ENCODE measurements around a stretch of chr10.

DNA sequence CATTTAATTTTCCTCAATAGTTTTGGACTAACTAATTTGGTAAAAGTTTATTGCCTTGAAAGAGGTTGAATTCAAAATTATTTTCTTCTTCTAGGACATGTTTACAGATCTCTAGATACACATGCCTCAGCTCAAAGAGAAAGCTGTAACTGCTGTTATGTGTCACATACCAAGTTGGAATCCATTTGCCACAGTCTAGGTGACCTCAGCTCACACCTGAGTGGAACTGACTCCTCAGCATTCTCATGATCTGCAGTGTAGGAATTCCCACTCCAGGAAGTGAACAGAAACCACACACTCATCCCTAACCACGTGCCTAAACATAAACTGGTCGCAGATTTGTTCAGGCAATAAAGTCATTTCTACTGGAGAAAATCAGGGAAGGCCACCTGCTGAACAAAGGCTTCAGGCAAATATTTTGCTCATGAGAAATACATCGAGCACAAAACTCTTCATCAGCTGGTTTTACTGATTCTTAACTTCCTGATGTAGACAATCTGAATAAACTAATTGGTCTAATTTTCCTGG lies 23.0 kb upstream of the ZMYND11 start:
- PRO-cap: no peak

- PRO-cap: no peak
These were observed 173.1 kb downstream of the ZMYND11 start for GRCh38 chr10:308052-309132.

GRCh38 chr10:386828-387088 lies 251.5 kb downstream of the ZMYND11 start:
- PRO-cap: no peak

DNA sequence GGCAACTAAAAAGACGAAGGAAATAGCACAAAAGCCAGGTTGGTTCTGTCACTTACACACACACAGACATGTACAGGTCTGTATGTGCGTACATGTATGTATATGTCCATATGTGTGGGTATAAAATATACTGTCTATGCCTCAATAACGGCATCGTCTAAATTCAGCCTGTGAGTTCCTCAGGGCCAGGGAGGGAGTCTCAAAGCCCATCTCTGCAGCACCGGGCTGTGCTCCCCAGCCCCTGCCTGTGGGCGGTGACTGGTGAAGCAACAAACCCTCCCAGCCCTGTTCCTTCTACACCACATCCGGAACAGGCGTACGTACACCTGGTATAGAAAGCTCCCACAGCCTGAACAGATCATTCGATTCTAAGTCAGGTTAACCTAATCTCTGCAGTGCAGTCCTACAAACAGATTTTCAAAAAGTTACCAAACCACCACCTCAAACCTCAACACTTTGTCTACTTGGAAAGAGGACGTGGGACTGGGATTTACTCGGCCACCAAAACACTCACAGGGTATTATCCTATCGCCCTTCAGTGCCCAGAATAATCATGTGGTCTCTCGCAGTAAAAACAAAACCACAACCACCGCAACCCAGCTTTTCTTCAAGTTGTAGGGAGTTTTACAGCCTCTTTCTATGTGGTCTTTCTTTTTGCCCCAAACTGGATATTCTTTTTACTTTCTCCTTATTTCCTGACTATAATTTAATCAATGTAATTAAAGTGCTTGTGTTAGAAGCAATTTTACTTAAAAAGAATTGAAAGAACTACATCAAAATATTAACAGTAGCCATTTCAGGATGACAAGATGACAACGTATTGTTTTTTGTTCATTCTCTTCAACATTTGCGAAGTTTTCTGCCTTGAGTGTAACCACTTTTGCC lies 238.4 kb downstream of the DIP2C start:
- PRO-cap: no peak

DNA sequence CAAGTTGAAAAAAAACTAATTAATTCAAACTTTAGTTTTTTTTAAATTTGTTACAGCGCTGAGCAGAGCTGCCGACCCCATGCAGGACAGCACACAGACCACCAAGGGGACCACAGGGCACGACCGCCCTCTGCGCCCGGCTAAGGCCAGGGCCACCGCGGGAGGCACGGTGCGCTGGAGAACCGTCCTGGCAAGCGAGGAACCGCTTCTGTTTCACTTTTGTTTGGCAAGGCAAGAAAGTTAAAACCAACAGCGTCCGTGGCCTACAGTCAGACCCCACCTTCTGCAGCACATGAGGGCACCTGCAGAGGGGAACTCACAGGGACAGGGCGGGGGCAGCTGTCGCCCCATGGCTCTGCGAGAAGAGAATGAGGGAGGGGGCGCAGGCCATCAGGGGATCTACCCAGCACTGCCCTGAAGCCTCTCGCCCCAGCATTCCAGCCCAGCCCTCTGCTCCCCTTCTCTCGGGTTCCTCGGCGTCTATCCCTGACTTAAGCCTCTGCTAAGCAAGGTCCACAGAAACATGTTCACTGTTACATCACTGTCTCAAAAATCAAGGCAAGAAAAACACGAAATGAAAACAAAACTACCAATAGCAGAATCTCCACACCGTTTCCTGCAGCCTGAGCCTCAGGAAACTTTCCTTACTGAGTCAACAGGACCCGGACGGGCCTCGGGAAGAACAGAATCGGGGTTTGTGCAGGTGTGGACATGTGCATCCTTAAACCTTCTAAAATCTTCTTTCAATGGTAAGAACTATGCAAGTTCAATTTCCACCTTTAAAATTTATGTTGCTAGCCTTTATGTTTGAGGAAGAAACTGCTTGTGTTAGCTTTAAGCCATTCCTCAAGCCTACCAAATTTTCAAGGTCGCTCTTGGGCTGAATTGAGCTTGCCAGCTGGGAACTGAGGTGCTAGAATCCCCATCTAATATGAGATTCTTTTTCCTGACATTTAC lies 204.2 kb downstream of the DIP2C start:
- PRO-cap: no peak

DNA sequence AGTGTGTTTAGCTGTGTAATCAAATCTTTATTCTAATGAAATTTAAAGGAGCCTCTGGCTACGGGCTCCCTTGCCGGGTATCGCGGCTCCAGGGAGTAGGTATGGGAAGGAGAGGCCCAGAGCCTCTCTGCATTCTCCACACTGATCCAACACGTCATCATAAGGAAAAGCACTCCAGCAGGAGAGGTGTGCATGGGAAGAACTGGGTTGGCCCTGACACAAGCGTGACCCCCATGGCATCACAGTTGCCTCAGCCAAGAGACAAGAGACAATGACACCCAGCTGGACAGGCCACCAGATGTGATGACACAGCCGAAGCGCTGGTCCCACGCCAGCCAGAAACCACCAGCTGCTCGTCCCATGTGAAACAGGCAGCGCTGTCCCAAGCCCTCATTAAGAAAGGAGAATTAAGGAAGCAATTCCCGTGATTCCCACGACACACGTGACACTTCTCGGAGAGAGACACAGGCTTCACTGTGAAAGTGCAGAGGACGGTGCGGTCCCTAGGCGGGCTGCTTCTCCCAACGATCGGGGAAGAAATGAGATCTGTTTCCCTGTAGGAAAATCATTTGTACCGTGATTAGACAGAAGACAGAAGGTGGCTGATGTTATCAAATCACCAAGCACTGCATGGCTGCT lies 74.7 kb downstream of the DIP2C start:
- PRO-cap: no peak

DNA sequence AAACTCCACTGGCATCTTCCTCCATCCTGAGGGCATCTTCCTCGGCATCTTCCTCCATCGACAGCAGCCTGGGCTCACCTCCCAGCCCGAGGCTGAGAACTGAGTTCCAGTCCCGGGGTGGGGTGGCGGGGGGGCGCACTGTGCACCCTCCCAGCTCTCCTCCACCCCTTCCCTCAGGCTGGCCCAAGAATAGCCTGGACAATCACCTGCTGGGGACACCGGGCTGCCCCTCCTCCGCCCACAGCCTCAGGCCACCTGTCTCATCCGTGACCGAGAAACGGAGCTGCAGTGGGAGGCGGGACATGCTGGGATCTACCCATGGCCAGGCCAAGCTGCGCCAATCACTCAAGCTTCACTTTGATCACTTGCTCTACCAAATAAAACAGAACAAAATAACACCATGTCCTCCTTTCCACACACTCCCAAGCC lies 37.2 kb downstream of the DIP2C start:
- PRO-cap: no peak

- PRO-cap: no peak
These were observed 100.0 kb upstream of the DIP2C start for GRCh38 chr10:789330-789936.

DNA sequence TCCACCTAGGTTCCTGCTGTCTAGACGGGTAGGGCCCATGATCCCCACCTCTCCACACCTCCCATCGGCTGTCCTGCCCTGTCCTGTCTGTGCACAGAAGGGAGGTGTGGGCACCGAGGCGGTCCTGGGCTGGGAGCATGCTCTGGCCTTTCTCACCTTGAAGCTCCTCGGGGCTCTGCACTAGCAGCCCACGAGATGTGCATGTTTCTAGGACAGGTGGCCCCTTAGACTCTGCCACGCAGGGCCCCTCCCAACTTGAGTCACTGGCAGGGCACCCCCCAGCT lies 113.9 kb upstream of the DIP2C start:
- PRO-cap: no peak

- PRO-cap: no peak
These were observed 117.0 kb upstream of the DIP2C start for GRCh38 chr10:806172-807104.

GRCh38 chr10:823606-824065 lies 107.9 kb downstream of the LARP4B start:
- PRO-cap: no peak

GRCh38 chr10:916551-916936 lies 15.0 kb downstream of the LARP4B start:
- PRO-cap: no peak

GRCh38 chr10:973964-974629 lies 14.1 kb upstream of the GTPBP4 start:
- PRO-cap: no peak

DNA sequence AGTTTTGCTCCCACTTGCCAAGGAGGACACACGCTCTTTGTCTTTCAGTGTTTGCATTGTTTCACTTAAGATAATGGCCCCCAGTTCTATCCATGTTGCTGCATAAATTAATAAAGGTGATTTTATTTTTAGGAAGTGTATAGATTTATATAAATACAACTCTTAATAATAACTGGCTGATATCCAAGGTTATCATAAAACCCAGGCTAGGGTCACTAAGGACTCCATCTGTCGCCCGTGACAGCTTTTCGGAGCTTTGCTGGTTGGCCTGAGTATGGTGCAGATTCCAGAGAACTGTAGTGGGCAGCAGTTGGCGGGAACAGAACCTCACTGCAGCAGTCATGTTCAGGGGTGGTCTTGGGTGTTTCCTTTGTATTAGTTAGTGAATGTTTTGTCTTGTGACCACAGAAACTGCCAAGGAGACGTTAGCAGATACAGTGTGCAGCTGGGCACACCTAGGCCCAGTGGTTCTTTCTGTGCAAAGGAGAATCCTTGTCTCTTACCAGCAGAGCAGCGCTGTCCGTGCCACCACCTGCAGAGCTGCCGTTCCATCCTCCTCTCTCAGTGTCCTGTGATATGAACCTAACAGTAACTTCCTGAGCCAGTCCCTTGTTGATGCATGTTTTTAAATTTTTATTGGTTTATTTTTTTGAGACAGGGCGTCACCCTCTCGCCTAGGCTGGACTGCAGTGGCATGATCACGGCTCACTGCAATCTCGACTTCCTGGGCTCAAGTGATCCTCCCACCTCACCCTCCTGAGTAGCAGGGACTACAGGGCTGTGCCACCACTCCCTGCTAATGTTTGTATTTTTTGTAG lies 60.4 kb downstream of the WDR37 start:
- PRO-cap: no peak

GRCh38 chr10:1297647-1298053 lies 241.5 kb downstream of the WDR37 start:
- PRO-cap: no peak

- PRO-cap: no peak
These were observed 282.9 kb downstream of the ADARB2 start for GRCh38 chr10:1454335-1455015.

DNA sequence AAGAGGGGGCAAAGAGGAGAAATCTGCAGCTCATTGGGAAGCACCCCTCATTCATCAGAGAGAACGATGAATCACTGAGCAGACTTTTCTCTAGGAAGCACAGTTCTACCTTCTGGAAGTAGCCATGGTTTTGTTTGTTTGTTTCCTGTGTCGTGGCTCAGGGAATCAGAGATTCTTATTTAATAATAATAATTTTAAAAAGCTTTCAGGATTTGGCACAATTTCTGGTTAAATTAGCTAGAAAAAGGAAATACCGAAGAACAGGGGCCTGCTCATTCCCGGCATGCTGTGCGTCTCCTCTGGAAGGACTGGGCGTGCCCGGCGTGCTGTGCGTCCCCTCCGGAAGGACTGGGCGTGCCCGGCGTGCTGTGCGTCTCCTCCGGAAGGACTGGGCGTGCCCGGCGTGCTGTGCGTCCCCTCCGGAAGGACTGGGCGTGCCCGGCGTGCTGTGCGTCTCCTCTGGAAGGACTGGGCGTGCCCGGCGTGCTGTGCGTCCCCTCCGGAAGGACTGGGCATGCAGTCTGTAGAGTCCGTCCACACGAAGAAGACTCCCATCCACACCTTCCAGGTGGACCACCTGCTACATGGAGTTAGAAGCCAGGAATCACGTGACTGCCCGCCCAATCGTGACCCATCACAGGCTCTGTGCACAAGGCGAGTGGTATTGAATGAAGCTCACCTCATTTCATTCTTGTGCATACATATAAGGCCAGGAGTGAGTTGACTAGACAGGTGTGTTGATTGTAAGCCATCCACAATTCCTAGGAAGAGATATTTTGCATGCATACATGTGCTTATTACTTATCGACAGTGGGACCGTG lies 577.7 kb upstream of the ADARB2 start:
- PRO-cap: no peak

- PRO-cap: no peak
These were observed 21.4 kb upstream of the PFKP start for GRCh38 chr10:3045552-3046801.

- PRO-cap: no peak
These were observed 13.0 kb upstream of the PFKP start for GRCh38 chr10:3054349-3054836.

GRCh38 chr10:3067750-3068086 lies 370 bp downstream of the PFKP start:
- PRO-cap: no peak